GM23248 (cell line): ENCODE data around the genes MRPS7 and GALR2.

DNA sequence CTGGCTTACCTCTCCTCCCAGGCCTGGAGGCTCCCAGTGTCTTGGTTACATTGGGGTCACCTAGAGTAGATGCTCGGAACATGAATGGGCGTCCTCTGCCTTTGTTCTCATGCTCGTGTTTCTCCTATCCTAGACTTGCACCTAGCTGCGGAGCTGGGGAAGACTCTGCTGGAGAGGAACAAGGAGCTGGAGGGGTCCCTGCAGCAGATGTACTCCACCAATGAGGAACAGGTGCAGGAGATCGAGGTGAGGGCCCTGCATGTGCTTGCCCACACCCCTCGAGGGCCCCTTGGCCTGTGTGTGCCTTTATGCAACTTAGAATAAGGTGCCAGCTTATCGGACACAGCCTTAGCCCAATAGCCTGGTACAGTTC is 11.9 kb downstream of the CDR2L start:
- RAMPAGE, long total RNA: no peak

- RAMPAGE, long total RNA: no peak
These were observed 709 bp downstream of the KCTD2 start for GRCh38 chr17:75047755-75048112.

- RAMPAGE, long total RNA: no peak
These were observed 23.5 kb downstream of the GGA3 start for GRCh38 chr17:75237485-75238680.

GRCh38 chr17:75261806-75263076 is at the start of gene MRPS7:
Gene MRPS7 (plus strand): TSS chr17:75261879.
- RAMPAGE, long total RNA: no peak

DNA sequence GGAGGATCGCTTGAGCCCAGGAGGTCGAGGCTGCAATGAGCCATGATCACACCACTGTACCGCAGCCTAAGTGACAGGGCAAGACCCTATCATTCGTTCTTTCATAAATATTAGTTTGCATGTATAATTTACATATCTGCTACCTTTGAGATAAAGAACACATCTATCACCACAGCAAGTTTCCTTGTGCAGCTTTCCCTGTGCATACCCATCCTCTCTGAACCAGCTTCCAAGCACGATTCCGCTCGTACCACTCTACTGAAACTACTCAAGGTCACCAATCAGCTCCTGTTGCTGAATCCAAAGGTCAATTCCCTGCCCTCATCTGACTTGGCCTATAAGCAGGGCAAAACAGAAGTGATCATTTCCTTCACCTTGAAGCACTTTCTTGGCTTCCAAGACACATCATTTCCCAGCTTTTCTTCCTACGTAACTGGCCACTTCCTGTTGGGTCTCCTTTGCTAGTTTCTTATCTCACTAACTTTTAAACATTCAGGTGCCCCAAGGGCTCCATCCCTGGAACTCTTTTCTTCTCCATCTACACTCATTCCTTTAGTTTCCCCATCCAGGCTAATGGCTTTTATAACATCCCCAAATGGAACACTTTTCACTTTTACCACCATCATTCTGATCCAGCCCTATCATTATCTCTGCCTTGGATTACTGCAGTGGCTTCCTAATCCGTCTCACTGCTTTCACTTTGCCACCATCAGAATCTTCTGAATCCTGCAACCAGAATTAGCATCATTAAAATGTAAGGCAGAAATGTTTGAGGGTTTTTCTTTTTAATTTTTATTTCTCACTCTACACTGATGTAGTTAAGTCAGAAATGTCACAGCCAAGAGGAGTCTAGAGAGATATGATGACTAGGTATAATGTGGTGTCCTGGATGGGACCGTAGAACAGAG is 48.8 kb downstream of the GRB2 start:
- RAMPAGE, long total RNA: no peak

GRCh38 chr17:75368154-75368885 is 37.2 kb downstream of the GRB2 start:
- RAMPAGE, long total RNA: no peak

GRCh38 chr17:75404057-75404664 is 1.3 kb downstream of the GRB2 start:
- RAMPAGE, long total RNA: no peak

- RAMPAGE, long total RNA: no peak
These were observed 560 bp upstream of the TMEM94 start for GRCh38 chr17:75455837-75456313.

DNA sequence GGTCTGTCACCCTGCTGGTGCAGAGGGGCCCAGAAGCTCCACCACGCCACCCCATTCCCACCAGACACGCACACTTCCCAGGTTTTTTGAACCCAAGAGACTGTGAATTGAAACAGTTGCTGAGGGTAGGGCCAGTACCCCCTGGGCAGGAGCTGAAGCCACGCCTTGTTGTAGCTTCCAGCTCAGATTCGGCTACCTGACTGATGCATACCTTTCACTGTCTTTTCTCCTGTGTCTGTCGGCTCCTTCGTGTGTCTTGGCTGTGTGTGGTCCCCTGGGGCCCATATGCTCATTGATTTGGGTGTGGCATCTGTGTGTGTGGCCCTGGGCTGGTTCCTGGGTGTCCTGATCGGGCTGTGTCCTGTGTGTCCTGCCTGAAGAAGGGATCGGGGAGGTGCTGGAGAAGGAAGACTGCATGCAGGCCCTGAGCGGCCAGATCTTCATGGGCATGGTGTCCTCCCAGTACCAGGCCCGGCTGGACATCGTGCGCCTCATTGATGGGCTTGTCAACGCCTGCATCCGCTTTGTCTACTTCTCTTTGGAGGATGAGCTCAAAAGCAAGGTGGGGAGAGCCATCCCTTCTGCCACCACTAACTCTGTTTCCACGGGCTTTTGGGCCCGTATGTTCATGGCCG is 21.0 kb downstream of the CASKIN2 start:
- RAMPAGE, long total RNA: no peak

DNA sequence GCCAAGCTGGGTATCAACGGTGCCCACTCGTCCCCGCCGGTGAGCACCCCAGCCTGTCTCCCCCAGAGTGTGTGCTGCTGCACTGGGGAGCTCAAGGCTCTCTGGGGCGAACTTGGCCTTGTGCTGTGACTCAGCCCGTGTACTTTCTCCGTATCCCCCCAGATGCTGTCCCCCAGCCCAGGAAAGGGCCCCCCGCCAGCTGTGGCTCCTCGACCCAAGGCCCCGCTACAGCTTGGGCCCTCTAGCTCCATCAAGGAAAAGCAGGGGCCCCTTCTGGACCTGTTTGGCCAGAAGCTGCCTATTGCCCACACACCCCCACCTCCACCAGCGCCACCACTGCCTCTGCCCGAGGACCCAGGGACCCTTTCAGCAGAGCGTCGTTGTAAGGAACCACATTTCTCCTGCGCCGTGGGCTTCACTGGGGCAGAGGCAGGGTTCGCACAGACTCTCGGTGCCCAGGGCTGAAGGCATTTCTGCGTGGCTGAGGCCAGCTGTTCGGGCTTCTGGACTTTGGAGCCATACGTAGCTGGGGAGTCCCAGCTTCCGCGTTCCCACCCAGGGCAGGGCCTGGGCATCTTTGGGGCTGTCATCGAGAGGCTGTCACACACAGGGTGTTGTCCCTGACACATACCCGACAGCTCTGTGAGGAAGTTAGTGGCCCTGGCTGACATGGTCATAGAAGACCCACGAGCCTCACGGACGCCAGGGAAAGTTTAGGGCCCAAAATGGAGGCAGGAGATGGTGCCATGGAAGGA is 16.1 kb upstream of the SMIM5 start:
- RAMPAGE, long total RNA: no peak

GRCh38 chr17:75683367-75684177 is 16.4 kb downstream of the SAP30BP start:
- RAMPAGE, long total RNA: no peak

DNA sequence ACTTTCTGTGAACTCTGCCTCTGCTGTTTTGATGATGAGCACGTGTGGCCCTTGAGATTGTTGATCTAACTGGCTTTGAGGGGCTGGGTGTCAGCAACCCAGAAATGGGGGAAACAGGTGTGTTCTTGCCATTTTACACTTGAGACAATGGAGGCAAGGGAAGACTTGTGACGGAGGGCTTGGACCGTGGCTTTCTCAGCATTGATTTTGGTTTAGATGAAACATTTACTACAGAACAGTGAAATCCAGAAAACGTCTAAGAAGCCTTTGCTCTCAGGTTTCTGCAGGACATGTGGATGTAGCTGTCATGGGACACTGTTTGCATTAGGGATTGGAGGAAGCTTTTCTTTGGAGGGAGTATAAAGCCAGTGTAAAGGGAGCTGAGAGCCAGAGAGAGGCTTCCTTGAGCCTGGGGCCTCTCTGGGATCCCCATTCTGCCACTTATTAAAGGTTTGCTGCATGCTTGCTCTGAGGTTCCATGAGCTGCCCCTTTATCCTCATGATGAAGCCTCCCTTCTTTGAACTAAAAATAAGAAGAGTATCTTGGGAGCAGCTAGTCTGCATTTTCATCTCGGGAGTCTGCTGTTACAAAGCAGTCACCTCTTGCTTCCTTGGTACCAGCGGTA is 25.4 kb downstream of the SAP30BP start:
- RAMPAGE, long total RNA: no peak

- RAMPAGE, long total RNA: no peak
These were observed 9.4 kb downstream of the GALK1 start for GRCh38 chr17:75755529-75756006.

GRCh38 chr17:75785360-75785811 is 780 bp downstream of the UNK start:
- RAMPAGE, long total RNA: no peak

GRCh38 chr17:75809799-75810250 is 25.2 kb downstream of the UNK start:
- RAMPAGE, long total RNA: no peak

DNA sequence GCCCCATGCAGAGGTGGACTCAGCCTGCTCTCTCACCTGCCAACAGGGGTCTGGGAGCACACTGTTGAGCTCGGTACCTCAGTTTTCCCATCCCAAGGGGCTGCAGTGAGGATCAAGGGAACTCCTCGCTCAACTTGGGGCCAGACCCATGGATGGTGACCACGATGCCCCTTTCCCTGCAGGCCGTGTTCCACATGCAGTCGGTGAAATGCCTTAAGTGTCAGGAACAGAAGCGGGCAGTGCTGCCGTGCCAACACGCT is 20.2 kb downstream of the UNC13D start:
- RAMPAGE, long total RNA: no peak

GRCh38 chr17:75875098-75875687 is 3.2 kb downstream of the TRIM47 start:
- RAMPAGE, long total RNA: no peak

- RAMPAGE, long total RNA: no peak
These were observed 6.0 kb downstream of the TRIM65 start for GRCh38 chr17:75890446-75891528.

DNA sequence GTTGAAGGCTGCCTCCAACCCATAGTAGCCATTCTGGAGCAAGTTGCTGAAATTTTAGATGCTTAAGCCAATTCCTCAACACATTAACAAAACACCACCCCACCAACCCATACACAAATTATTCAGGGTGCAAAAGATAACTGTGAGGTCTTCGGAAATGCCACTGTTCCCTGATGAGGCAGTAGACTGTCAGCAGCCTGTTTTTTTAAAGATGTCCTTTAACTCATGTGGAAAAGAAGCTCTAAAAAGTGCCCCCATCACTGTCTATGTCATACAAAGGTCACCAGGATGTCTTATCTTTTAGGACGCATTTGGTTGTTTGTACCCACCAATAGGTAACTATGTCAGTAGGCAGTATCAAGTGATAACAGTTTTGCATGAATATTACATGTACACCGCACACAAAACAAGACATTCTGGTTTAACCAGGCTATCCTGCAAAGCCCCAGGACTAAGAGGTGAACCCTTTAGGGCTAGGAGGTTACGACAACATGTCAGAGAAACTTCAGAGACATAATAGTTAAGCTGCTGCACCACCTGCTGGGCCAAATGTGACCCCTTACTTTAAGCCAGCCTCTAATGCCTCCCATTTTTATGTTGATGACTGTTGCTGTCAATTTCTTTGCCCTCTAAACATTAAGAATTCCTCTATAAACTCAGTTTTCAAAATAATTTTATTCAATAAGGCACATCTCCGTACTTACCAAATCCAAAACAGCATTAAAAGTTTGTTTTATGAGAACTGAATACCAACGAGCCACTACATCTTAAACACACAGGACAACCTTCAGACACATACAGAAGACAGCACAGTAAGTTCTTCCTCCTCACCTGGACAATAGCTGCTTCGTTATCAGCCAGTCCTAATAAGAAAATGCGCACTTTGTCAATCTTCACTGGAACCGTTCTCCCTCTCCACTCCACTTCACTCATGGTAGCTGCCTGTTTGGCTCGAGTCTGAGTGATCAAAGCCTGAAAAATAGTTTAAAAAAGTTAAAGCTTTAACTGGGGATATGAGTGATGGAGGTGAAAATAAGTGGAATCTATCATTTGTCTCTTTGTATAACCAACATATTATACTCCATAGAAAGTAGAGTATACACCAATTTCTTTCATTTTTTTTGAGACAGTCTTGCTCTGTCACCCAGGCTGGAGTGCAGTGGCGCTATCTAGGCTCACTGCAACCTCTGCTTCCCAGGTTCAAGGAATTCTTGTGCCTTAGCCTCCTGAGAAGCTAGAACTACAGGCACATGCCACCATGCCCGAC is 15.3 kb downstream of the SRP68 start:
- RAMPAGE, long total RNA: no peak

DNA sequence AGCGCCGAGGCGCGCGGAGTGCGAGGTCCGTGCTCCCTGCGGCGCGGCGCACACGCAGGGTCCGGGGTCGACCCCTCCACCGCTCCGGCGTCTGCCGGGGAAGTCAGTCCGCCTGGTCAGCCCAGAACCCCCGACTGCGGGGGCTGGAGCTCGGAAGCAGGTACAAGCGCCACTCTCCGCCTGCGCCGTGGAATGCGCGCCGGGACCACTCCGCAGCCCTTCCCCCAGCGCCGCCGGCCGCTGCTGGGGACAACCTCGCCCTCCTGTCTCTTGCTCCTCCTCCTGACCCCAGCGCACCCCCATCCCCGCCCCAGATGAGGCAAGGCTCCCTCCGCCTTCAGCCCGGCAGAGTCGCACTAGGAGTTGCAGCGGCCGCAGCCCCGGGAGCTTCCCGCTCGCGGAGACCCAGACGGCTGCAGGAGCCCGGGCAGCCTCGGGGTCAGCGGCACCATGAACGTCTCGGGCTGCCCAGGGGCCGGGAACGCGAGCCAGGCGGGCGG is at the start of gene GALR2:
Gene GALR2 (plus strand): TSS at position 348 of the 500 bp plus-strand sequence.
- RAMPAGE, long total RNA: no peak